Measurements from ENCODE around the genes AP5M1, TOMM20L, RTN1 and SIX1.

DNA sequence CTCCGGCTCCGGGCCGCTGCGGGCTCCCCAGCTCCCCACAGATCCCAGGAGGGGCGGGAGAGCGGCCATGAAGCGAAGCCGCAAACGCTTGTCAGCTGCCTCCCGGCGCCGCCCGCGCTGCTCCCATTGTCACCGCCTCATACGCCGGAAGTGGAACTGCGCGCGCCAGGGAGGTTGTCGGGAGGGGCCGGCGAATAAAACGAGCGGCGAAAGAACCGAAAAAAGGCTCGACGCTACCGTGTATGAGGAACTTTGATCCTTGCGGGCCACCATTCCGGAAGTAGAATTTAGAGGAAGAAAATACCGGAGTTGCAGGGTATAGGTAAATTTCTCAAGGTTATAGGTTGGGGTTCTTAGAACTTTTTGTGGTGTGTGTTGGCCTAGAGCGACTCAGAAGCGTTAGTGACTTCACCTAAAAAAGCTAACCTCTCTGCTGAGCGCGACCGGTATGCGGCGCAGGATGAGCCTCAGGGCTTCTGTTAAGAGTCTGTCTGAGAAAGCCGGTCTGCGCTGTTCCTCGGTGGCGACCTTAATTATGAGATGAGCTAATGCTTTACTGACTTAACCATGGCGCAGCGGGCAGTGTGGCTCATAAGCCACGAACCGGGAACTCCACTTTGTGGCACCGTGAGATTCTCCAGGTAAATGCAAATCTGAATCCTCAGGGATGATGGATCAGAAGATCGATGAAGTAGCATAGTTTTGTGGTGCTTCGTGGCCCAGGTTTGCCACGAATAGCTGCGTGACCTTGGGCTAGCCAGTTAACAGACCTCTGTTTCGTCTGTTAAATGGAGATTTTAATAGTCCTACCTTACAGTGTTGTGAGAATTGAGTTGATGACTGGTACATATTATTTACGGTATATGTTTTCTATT is at the start of gene AP5M1:
Gene AP5M1 (plus strand): TSS at position 224 of the 875 bp plus-strand sequence.
- PRO-cap: bidirectional peak, plus-strand start at position 347 of the sequence, minus-strand start at position 158 of the sequence; unidirectional peak, minus-strand start at position 774 of the sequence

DNA sequence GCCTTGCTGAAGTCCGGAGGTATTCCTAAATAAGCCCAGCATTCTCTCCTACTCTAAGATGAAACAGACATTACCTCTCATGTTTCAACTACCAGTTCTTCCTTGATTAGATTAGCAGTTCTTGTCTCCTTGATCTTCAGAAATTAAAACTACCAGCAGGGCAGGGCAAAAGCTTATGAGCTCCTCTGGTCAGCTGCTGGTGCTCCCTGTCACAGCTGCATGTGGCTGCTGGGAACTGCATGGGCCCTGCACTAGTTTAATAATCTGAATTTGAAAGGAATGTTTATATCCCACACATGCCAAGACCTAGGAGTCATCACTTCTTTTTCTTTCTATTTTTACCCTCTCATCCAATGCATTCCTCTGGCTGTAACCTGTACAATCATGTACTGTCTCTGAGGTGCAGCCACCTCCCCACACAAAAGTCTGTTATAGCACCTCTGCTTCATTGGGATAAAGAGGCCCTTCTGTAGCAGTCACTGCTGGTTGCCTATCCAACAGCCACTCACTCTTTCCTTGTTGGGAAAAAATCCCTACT is 73.9 kb downstream of the ARMH4 start:
- PRO-cap: no peak

DNA sequence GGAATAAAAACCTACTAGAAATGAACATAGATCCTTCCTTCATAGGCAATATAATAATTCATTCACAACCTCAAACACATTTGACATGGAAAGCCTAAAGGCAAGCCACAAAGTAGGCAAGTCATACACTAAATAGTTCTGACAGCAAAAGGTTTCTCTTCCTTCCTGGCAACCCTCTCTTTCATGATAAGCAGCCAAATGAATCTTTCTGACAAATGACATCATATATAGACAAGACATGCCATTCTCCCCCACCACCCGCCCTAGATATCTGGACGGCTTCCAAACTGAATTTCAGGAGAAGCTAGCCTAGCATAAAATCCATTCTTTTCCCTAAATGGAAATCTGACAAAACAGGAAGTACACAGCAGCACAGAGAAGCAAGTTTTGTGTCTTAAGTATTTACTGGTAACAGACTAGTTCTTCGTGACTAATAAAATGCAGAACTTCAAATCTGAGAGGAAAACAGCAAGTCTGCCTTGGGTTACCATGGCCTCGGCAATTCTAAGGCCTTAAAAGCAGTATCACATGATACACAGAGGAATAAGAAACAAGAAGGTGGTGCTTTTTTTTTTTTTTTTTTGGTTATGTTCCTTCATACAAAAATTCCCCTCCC is 17.1 kb upstream of the ARID4A start:
- PRO-cap: no peak

DNA sequence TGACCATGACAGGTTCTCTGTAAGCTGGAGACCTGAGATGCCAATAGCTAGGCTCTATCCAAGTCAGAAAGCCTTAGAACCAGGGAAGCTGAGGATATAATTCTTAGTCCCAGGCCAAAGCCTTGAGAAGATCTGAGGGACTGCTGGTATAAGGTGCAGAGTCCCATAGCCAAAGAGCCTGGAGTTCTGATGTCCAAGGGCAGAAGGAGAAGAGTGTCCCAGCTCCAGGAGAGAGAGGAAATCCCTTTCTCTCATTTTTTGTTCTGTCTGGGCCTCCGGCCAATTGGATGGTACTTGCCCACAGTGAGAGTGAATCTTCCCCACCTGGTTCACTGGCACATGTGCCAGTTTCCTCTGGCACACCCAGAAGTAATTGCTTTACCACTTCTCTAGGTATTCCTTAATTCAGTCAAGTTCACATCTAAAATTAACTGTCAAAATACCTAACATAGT is 15.3 kb downstream of the ARID4A start:
- PRO-cap: no peak

- PRO-cap: no peak
Observed at GRCh38 chr14:58318496-58318911, 20.1 kb downstream of the ARID4A start.

DNA sequence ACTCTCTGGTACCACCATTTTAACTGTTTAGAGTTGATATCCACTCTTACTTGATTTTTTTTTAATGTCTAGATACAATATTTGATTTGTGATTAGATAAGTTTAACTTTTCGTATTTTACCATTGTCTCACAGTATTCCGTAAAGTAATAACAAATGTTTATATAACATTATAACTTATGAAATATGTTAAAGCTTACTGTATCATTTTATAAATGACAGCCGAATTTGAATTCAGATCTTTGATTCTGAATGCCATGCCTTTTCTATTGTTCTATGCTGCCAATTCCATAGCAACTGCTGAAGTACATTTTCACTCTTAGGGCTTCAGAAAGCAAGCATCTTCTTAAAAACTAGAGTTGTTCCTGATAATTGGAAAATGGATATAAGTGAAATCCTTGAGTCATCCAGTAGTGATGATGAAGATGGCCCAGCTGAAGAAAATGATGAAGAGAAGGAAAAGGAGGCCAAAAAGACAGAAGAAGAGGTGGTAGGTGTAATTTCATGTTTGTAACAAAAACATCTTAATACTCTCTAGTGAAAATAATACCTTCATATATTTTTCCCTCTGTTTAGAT is 31.4 kb downstream of the ARID4A start:
- PRO-cap: no peak

DNA sequence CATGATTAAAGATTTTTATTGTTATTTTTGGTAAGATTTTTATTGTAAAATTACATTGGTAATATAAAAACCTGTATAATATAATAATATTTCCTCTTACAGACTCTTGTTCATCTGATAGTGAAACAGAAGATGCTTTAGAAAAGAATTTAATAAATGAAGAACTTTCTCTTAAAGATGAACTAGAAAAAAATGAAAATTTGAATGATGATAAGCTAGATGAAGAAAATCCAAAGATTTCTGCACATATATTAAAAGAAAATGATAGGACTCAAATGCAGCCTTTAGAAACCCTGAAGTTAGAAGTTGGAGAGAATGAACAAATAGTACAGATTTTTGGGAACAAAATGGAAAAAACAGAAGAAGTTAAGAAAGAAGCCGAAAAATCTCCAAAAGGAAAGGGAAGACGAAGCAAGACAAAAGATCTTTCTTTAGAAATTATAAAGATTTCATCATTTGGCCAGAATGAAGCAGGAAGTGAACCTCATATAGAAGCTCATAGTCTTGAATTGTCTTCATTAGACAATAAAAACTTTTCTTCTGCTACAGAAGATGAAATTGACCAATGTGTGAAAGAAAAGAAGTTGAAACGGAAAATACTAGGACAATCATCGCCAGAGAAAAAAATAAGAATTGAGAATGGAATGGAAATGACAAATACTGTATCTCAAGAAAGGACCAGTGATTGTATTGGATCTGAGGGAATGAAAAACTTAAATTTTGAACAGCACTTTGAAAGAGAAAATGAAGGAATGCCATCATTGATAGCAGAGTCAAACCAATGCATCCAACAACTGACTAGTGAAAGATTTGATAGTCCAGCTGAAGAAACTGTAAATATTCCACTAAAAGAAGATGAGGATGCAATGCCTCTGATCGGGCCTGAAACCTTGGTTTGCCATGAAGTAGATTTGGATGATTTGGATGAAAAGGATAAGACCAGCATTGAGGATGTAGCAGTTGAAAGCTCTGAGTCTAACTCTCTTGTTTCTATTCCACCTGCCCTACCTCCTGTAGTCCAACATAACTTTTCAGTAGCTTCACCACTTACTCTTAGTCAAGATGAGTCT is 31.3 kb upstream of the TOMM20L start:
- PRO-cap: no peak

GRCh38 chr14:58395607-58396853 is at the start of gene TOMM20L:
Gene TOMM20L, plus strand, starts transcription at chr14:58395930.
- PRO-cap: bidirectional peak, plus-strand start at chr14:58396096, minus-strand start at chr14:58396008; bidirectional peak, plus-strand start at chr14:58396373, minus-strand start at chr14:58396315

GRCh38 chr14:58428092-58428707 is 681 bp downstream of the KIAA0586 start:
- PRO-cap: unidirectional peak, minus-strand start at chr14:58428417

DNA sequence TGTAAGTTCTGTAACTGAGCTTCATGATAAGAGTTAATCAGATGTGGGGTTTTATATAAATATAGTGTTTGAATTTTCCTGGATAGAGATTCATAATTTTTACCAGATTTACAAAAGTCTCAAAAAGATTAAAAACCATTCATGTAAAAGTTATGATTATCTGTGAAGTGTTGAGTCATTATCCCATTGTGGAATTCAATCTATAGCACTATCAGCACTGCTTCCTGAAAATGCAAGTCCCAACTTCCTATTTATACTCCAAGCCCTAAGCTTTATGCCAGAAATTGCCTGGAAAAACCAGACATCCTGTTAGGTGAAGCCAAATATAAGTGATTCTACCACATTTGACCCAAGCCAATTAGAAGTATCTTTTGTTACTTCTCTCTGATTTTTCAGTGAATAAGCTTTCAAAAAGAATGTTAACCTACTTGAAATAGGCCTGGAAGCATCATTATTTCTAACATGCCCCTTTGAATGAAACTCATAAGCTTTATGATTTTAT is 129.1 kb downstream of the GPR135 start:
- PRO-cap: no peak

DNA sequence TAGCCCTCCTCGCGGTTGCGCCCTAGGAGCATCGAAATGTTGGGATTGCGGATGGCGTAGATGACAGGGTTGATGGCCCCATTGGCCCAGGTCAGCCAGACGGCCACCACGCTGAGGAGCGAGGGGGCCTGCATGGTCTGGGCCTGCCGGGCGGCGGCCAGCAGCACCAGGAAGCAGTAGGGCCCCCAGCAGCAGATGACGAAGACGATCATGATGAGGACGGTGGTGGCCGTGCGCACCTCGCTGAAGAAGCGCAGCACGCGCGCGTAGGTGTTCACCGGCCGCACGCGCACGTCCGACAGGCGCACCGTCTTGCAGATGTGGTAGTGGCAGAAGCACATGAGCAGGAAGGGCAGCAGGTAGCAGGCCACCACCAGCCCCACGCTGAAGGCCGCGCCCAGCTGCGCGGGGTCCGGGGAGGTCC is 1.2 kb downstream of the GPR135 start:
- PRO-cap: no peak

DNA sequence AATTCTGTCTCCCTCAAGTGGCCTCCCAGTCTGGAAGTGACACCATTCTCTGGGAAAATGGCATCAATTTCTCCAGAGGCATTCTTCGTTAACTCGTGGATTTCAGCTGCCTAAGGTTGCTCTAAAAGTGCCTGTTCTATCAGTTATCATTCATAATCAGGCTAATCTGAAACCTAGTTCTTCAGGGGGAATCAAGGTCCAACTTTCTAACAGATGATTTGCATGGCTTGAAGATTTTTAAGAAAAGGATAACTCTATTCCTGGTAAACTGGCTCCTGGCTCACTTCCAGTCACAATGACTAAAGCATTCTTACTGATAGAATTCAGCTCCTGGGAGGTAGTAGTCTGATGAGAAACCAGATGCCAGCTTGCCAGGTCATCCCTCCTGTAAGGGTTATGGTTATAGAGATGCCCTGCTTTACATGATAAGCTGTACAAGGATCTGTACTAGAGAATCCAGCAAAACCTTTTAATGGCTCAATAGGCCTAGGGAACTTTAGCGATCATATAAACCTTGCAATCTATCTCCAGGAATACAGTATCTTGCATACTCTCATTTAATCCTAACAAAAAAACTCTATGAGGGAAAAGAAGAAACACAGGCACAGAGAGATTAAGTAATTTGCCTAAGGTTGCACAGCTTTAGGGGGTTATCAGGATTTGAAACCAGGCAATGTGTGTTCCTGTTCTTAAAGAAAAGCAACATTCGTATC is 1.5 kb downstream of the L3HYPDH start:
- PRO-cap: no peak

- PRO-cap: unidirectional peak, plus-strand start at chr14:59870570; bidirectional peak, plus-strand start at chr14:59870926, minus-strand start at chr14:59870818
Observed at GRCh38 chr14:59870208-59871297, at the start of gene RTN1. Gene RTN1, minus strand, starts transcription at chr14:59870776.

DNA sequence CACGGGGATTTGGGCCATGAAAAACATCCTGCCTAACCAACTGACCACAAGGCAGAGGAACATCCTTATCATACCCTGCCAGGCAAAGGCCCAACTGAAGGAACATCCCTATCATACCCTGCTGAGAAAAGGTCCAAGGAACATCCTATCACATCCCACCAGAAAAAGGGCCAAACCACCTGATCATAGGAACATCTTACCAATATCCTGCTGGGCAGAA is 30.0 kb upstream of the RTN1 start:
- PRO-cap: no peak

- PRO-cap: no peak
Observed at GRCh38 chr14:60109538-60110185, 17.9 kb downstream of the PCNX4 start.

DNA sequence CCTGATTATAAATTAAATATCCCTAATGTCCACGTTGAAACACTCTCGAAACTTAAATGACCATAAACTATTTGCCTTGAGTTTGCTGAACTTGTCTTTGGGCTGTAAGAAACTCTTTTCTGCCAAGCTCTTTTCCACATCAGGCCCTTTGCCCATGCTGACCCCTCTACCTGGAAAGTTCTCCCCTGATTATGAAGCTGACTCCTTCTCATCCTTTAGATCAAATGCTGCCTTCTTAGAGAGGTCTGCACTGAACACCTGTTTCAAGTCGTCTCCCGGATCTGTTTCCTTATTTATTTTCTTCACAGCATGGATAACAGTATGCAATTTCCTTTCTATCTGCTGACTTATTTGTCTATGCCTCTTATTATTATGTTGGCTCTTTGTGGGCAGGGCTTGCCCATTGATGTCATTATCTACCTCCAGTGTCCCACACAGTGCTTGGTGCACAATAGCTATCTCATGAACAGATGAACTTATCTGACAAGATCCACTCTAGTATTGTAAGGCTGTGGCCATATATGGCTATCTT is 4.0 kb upstream of the PPM1A start:
- PRO-cap: no peak

DNA sequence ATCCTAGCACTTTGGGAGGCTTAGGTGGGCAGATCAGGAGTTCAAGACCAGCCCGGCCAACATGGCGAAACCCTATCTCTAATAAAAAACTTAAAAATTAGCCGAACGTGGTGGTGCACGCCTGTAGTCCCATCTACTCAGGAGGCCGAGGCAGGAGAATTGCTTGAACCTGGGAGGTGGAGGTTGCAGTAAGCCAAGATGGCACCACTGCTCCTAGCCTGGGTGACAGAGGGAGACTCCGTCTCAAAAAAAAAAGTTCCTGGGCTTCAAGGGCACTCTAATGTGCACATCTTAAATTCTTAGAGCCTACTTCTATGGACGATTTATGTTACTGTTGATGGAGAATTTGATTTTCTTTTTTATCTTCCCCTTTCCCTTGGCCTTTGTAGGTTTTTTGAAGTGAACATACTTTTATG is 14.0 kb downstream of the PPM1A start:
- PRO-cap: no peak

- PRO-cap: no peak
Observed at GRCh38 chr14:60297223-60298170, 48.5 kb downstream of the PPM1A start.

DNA sequence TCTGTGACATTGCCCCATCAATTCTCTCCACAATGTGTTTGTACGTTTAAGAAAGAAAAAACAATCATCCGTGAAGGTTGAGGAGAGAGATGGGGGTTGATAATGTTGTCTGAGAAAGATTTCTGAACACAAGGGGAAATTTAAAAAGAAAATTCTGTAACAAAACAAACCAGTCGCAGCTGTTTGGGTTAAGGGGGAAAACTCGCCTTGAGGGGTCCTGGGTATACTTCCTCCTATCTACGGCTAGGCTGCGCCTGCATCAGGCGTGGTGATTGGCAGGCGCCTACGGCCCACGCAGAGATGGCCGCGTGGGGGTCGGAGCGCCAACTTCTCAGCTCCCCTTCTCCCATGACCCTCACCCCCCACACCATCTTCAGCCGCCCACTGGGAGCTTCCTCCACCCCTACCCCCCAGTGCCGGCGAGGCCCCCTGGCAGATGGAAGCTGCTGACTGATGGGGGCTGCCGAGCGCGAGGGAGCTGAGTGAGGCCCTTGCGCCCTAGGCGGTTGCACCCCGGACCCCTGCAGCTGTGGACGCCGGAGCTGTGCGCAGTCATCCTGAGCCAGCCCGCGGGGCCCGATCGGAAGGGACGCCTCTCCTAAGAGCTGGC is 12.2 kb downstream of the SIX1 start:
- PRO-cap: no peak

GRCh38 chr14:60649321-60649893 is at the start of gene SIX1:
Gene SIX1, minus strand, starts transcription at chr14:60649477.
- PRO-cap: unidirectional peak, minus-strand start at chr14:60649477

Data from H9 (cell line).